Mesenchymal stem cell of adipose (primary cell): Measurements from ENCODE around the genes IL18 and PTS.

GRCh38 chr11:112159117-112159875 lies 4.6 kb downstream of the IL18 start:
- CAGE, long polyA plus RNA: no peak

DNA sequence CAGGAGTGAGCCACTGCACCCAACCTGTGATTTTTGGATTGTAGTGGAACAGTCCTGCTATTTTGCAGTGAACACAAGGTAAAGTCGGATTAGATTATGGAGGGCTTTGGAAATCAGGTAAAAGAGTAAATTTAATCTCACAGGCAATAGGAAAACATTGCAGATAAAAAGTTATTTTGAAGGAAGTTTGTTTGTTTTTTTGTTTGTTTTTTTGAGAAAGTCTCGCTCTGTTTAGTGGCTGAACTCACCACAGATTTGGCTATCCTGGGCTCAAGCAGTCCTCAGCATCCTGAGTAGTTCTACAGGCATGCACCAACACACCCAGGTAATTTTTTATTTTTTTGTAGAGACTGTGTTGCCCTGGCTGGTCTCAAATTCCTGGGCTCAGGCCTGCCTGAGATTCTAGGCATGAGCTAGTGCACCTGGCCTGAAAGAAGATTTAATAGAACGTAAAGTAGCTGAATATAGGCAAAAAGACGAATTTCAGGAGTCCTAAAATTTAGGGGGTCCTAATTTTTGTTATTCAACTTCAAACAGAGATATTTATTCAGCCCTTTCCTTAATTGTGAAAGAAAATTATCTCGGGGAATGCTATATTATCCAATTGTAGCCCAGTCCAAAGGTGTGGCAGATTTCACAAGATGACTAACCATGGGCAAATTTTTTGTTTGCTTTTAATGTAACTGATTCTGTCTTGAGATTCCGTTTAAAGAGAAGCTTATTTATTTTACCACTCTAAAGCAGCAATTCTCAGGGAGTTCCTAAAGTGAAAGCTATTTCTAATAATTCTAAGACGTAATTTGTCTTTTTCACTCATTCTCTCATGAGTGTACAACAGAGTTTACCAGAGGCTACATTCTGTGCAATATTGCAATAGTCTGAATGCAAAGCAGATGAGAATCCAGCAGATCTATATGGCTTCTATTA lies 1.0 kb downstream of the IL18 start:
- CAGE, long polyA plus RNA: no peak

- CAGE, long polyA plus RNA: no peak
These were observed at the start of gene IL18 for GRCh38 chr11:112163587-112164635. Gene IL18 (minus strand): TSS chr11:112164094.

DNA sequence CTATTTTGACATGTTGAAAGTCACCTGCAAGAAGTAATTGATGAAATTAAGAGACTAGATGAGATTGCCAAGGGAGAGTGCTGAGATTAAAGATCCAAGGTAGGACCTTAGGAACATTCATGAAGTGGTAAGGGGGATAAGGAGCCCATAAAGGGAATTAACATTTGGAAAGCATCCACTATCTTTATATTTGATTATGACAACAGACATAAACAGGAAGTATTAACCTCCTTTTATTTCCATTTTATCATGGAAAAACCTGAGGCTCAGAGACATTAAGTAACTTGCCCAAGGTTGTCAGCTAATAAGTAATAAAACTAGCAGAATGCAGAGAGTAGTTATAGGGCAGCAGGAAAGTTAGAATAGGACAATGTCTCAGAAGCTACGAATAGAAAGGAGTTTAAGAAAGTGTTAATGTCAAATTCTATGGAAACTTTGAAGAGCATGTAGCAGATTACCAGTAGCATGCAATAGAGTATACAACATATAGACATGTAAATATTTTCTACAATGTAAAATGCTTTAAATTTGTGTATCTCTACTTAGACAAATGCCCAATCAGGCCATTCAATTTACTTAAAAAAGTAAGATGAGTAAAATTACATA lies 1.3 kb downstream of the BCO2 start:
- CAGE, long polyA plus RNA: no peak

DNA sequence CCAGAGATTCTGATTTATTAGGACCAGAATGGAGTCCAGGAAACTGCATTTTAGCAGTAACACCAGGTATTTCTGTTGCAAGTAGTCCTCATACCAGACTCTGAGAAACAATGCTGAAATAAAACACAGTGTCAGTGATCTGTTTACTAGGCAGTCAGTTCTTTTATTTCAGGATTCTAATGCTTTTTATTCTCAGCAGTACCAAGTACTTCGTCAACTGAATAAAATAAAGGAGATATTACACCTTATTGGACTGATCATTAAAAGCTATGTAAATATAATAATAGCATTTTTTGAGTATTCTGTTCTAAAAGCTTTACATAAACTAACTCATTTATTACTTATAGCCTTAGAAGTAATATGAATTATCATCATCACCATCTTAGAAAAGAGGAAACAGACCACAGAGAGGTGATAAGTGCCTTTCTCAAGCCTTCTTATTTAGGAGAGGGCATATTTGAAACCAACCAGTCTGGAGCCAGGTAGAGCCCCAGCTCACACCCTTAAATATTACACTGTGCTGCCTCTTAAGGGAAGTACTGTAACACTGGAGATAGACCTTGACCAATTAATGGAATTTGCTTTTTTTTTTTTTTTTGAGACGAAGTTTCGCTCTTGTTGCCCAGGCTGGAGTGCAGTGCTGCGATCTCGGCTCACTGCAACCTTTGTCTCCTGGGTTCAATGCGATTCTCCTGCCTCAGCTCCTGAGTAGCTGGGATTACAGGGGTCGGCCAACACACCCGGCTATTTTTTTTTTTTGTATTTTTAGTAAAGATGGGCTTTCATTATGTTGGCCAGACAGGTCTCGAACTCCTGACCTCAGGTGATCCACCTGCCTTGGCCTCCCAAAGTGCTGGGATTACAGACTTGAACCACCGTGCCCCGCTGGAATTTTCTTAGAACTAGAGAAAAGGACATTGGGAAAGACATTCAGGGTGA lies 2.3 kb downstream of the BCO2 start:
- CAGE, long polyA plus RNA: no peak

DNA sequence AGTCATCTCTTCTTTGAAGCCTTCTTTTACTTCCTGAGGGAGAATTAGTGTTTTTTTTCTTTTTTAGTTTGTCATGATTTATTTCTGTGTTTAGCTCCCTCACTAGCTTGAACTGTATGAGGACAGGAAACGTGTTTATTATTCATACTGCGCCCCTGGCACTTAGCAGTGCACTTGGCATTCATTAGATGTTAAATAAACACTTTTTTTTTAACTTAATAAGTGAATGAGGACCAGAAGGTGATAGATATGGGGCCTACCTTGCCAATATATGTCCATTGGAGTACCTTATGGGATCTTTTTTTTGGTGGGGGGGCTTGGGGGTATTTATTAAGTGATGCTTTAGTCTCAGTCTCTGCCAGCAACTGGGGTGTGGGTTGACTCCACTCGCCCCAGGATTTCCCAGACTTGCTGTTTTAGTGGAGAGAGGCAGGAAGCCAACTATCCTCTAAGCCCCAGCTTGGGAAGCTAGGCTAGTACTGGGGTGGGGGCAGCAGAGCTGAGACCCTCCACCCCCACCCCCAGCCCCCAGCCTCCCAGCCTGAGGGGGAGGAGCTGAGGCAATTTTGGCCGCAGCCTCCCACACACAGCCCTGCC lies 4.6 kb upstream of the PTS start:
- CAGE, long polyA plus RNA: no peak

GRCh38 chr11:112225684-112226221 lies 475 bp upstream of the PTS start:
- CAGE, long polyA plus RNA: no peak

GRCh38 chr11:112226222-112227074 lies at the start of gene PTS:
Gene PTS (plus strand): TSS chr11:112226428.
- CAGE, long polyA plus RNA: no peak

GRCh38 chr11:112236081-112236394 lies 9.8 kb downstream of the PTS start:
- CAGE, long polyA plus RNA: no peak

DNA sequence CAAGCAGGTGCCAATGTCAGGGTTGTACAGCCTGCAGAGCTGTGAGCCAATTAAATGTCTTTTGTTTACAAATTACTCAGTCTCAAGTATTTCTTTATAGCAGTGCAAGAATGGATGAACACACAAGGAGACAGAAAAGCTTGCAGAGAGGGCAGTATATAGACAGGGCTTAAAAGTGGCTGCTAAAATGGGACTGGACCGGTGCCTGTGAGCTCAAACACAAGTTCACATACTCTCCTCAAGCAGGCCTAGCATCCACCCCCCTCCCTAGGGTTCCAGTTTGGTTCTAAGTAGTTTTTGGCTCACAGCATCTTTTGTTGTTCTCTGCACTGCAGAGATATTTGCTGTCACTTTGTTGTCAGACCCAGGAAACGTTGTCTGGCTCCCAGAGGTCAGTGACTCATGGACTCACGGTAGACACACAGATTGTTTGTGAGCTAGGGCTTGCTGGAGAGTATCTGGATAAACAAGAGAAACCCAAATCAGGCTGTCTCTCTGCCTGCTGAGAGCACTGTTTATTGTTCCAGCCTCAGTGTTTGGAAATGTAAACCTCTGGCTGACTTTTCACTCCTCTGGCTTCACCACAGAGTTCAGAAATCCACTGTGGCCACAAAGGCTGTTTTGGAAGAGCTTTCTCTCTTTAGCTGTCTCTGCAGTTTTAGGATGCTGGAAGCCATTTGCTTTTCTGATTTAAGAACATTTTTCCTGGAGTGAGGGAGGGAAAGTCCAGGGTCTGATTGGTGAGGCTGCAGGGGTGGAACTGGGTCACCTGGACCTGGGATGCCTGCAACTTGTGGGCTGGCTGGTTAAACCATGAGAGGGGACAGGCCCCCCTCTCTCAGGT lies 303.7 kb upstream of the PLET1 start:
- CAGE, long polyA plus RNA: no peak

DNA sequence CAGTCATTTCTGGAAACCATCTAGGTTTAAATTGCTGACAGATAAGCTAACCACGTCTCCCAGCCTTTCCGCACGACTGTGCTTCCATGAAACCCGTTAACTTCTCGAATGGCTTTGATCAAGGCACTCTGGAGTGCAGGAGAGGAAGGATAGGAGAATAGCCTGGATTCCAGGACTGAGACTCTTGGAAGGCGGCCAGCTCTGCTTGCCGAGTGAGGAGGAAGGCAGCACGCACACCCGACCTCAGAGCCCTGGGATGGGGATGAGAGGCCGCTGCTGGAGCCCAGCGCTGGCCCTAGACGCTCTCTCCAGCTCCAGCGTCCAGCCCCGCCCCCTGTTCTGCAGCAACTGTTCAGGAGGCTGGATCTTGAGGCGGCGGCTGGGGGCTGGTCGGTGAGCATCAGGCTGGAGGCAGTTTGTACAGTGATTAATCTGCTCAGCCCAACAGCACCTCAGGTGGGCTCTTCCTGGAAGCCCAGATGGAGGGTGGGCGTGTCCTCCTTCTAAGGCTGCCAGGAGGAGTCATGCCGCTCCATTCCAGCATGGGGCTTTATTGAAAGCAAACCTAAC lies 176.6 kb upstream of the NCAM1 start:
- CAGE, long polyA plus RNA: no peak

DNA sequence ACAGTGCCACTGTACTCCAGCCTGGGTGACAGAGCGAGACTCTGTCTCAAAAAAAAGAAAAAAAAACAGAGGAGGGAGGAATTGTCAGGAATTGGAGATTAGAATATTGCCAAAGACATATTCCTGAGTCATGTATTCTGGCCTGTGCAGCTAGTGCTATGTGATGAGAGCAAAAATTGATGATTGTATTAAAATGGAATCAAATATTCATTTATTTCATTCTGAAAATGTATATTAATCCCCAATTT lies 148.0 kb downstream of the NCAM1 start:
- CAGE, long polyA plus RNA: no peak

- CAGE, long polyA plus RNA: no peak
These were observed 10.1 kb downstream of the TTC12 start for GRCh38 chr11:113324400-113325012.

DNA sequence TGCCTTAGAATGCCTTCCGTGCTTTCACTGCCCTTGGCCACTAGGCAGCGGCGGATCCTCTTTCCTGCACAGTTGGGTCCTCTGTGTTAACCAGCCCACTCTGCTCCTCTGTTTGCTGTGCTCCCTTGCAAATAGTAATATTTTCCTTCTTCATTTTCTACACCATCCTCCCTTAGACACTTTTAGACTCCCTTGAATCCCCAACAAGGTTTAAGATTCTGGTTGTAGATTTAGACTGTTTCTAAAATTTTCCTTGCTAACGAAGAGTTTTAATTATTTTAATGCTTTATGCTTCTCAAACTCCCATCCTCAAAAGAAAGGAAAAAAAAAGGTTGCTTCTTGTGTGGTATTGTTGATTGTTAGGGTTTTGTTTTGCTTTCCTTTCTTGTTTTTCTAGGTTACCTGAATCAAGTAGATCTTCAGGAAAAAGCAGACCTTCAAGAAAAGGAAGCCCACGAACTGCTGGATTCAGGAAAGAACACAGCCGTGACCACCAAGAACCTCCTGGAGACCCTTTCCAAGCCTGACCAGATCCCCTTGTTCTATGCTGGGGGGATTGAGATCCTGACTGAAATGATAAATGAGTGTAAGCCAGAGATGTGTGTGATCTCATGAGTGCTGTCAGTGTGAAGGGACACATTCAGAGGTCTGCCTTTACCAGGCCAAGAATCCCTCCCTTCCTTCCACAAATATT lies 24.7 kb downstream of the TTC12 start:
- CAGE, long polyA plus RNA: no peak

- CAGE, long polyA plus RNA: no peak
These were observed 21.7 kb upstream of the ANKK1 start for GRCh38 chr11:113365924-113366141.

- CAGE, long polyA plus RNA: no peak
These were observed 30.7 kb upstream of the DRD2 start for GRCh38 chr11:113505787-113506433.

DNA sequence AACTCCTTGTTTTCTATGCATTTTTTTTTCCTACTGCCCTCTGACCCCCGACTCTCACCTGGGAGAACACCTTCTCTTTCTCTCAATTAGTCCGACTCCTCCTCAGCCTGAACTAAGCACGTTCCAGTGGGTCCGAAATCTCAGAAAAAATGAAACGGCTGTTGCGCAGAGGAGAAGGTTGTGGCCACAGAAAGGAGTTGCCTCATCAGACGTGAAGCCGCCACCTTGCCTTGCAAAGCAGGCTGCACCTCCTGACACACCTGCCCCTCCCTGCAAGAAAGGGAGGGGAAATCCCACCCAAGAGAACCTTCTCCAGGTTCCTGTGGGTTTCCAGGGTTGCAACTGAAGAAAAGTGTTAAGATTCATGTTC lies 17.9 kb downstream of the ZBTB16 start:
- CAGE, long polyA plus RNA: no peak

- CAGE, long polyA plus RNA: no peak
These were observed 23.5 kb downstream of the ZBTB16 start for GRCh38 chr11:114082704-114083657.

DNA sequence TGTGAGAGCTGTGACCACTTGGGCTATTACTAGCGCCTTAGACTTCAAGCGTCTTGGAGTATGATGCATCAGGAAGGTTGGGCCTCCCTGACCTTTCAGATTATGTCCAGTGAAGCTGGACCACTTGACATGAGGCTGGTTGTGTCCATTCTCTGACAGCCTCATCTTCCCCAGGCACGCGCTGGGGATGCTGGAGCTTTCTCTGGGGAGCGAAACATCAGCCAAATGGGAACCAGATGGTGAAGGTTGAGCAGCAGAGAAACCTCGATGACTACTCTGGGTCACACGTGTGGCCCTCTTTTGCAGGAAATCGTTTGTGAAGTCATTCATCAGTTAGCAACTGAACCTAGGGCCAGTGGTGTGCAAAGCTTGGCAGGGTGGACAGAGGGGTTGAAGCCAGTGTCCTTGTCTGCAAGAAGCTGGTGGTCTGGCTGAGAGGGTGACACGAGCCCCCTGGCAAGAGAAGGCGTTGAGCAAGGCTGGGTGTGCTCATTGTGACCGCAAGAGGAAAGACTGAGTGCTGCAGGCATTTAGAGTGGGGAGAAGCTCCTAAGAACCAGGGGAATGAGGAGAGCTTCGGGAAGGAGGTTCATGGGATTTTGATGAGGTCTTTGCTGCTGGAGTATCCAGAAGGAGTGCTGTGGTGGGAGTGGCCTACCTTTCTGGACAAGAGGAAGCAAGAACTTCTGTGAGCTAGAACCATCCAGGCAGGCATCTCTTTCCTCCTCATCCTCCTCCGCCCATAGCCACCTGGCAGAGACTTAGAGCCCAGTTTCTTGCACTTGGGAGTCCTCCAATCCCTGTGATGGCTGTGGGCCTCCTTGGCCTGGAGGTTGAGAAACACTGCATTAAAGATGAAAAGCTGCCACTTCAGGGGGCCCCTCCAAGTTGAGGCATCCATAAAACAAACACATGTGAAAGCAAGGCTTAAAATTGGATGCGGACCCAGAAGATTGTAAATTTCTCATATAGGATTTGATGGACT lies 110.0 kb downstream of the ZBTB16 start:
- CAGE, long polyA plus RNA: no peak

DNA sequence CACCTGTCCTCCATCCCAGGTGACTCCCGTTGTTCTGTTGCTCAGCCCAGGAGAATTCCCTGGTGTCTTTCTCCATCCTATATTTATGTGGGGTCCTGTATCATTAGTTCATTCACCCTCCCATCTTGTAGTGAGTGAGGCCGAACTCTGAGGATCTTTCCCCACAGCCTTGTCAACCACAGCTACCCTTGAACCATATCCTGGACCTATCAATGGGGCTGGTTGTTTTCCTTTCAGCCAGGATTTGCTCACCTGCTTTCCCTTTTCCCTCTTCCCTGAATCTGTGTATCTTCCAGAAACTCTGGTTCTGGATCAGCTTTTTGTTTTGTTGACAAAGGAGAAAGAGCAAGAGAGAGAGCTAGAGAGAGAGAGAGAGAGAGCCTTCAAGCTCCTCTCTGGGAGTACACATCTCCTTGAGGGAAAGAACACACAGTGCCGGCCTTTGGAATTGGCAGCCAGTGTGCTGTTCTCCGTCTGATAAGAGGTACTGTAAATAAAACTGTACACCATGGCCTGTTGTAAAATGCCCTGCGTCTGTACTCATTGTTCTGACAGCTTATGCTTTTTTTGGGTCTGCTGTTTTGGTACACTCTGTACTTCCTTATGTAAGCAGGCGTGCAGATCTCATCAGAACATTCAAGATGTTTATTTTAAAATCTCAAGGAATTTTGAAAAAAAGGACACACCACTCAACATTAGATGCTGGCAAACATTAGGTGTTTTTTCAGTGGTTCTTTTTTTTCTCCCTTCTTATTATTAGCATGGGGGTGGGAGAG lies 117.1 kb upstream of the NNMT start:
- CAGE, long polyA plus RNA: no peak